Right atrium auricular region (tissue), 2 donors: ENCODE results near the genes ROM1, TMEM223, SLC22A10 and PLAAT5.

DNA sequence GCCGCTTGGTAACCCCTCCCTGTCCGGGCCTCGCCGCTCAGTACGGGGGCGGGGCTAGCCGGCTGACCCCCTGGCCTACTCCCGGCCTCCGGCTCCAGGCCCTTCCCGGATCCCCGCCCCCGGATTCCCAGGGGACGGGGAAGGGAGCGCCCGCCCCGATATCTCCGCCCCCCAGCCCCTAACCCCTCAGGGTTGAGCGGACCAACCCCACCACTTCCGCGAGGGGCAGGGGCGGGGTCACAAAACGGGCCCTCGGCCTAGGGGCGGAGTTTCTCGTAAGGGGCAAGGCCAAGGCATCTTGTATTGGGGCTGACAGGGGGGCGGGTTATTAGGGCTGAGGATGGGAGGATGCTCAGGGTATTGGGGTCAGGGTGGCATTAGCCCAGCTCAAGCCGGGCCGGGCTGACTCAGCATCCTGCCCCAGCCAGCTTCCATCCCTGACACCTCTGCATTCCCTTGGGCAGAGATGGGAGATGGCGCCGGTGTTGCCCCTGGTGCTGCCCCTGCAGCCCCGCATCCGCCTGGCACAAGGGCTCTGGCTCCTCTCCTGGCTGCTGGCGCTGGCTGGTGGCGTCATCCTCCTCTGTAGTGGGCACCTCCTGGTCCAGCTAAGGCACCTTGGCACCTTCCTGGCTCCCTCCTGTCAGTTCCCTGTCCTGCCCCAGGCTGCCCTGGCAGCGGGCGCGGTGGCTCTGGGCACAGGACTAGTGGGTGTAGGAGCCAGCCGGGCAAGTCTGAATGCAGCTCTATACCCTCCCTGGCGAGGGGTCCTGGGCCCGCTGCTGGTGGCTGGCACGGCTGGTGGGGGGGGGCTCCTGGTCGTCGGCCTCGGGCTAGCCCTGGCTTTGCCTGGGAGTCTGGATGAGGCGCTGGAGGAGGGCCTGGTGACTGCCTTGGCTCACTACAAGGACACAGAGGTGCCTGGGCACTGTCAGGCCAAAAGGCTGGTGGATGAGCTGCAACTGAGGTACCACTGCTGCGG lies at the start of gene ROM1:
ROM1 (plus strand) TSS at position 449 of the 982 bp plus-strand sequence.
- PRO-cap, result bidirectional peak, plus-strand start at position 328 of the sequence, minus-strand start at position 98 of the sequence
- RAMPAGE, long total RNA, 2 experiments, result no peak in any of the 2 experiments

DNA sequence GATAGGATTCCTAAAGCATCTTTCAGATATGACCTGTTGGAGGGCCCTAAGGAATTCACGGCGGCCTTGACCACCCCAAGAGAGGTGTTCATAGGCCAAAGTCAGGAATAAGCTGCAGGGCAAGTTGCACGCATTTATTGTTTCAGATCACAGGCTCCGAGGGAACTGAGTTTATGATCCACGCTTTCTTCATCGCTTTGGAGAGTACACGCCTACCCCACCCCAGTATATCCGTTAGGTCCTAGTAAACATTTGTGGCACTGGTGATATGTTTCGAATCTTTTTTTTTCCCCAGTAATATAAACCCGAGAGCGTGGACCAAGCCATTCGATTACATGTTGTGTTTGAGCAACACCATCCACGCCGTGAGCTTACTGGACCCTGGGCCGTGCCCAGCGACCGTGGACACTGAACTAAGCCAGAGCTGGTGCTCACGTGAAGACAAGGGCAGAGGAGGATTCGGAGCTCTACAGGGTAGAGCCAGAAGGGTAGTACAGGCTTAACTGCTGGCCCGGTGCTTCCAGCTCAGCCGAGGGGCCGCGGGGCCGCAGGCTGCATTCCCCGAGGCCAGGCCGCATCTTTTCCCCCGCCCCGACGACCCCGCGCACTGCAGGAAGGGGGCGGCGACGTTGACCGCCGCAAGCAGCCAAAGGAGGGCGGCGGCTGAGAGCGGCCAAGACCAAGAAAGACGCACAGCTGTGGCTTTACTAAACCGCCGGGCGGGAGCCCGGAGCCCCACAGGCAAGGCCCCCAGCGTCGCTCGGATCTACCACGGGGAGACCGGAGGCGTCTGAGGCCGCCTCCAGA lies 579 bp downstream of the GANAB start:
- PRO-cap, result no peak
- RAMPAGE, long total RNA, 2 experiments, result no peak in any of the 2 experiments

DNA sequence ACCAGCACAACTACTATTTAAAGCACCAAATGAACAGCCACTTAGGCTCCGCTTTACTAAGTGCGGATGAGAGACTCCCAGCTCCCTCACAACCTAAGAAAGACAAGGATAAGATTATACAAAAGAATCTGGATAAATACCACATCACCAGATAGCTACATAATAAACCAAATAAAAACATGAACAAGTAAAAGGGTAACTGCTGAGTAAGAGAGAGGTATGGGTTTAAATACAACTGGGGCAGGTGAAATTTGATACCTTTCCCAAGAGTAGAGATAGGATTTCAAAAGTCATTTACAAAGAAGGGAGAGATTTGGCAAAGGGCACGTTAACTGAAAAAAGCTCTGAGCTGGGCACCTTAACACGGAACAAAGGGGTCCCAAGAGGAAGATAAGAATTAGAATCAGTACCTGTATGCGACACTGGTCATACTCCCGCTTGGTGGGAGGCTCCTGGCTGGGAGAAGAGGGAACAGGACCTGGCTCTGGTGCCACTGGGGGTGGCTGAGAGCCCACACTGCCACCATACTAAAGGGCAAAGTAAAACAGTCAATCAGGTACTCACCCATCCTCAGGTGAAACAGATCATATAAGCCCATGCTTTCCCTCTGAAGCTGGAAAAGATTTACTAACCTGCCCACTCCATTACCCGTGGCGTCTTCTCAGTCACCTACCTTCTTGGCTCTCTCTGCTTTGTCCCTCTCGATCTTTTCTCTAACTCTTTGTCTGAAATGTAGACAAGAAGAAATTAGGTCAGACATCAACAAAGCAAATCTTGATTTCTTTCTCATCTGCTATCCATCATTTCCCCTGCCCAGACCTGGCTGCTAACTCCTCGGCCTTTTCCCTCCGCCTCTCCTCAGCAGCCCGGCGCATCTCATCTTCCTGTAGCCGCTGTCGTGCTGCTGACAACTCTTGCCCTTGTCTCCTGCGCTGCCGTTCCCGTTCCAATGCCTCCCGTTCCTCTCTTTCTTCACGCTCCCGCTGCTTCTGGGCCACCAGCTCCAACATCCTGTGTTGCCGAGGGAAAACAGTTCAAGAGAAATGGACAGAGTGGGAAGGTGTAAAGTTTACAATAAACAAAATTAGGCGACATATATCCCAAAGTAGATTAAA lies 1.4 kb downstream of the UBXN1 start:
- PRO-cap, result no peak
- RAMPAGE, long total RNA, 2 experiments, result no peak in any of the 2 experiments

DNA sequence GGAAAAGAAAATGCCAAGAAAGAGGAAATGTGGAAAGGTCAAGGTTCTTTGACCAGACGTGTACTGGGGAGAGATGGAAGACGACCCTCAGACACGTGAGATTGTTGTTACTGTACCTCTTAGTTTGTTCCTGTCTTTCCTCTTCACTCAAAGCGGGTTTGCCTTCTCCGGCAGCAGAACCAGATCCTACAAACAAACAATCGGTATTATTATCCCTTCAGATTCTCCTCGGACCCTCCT lies 730 bp downstream of the UBXN1 start:
- PRO-cap, result no peak
- RAMPAGE, long total RNA, 2 experiments, result no peak in any of the 2 experiments

DNA sequence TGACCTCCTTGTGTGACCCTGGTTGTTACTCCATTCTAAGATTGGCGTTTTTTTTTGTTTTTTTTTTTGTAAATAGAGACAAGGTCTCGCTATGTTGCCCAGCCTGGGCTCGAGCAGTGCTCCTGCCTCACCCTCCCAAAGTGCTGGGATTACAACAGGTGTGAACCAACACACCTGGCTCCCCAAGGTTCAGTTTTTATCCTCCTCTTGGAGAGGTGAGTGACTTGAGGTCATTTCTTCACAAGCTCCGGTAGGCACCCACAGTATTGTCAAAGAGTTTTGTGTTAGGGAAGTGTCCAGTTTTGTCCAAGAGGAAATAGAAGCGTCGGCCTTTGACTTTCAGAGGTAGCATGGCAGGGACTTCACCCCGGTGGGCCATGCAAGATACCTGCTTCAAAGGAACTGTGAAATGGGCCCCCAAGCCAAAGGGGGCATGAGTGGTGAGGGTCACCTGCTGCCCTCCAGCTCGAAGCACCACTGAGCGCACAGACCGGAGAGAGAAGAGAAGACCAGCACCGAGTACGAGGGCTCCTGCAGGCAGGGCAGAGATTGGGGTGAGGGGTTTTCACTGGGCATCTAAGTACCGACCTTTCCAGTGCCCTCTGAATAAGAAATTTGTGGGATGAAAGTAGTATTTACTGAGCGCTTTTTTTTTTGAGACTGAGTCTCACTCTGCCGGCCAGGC lies 1.3 kb downstream of the TMEM223 start:
- PRO-cap, result no peak
- RAMPAGE, long total RNA, 2 experiments, result no peak in any of the 2 experiments

GRCh38 chr11:62791602-62792700 lies at the start of gene TMEM223:
TSS of gene TMEM223 (minus strand) at chr11:62792006.
- PRO-cap, result bidirectional peak, plus-strand start at chr11:62792368, minus-strand start at chr11:62792006
- RAMPAGE, long total RNA, 2 experiments, result start-site peak on the minus strand in 2 of 2 experiments, at chr11:62791988-62792007 at its widest, 201 to 242 reads per replicate

DNA sequence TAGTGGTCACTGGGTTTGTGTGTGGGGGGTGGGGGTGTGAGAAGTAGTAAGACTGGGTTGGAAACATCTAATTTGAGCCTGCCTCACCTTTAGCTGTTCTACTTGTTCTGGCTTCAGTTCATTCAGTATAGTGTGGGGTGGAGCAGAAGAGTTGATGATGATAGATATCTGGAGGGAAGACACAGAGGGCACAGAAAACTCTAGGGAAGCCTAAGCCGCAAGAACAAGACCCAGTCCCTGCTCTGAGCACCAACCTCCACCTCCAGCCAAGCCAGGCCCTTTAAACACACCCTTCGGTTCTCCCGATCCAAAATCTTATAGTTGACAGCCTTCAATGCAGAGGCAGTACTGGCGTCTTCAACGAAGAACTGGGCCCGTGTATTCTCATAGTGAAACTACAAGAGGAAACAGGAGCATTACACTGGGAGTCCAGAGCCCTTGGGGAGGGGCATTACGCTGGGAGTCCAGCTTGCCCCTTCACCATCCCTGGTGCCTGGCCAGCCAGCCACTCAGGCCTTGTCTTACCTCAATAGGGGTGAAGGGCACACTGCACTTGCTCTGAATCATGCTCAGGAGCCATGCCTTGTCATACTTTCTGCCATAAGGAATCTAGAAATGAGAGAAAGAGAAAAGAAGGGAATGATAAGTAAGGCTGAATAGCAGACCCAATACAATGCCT lies 3.4 kb downstream of the NXF1 start:
- PRO-cap, result no peak
- RAMPAGE, long total RNA, 2 experiments, result no peak in any of the 2 experiments

DNA sequence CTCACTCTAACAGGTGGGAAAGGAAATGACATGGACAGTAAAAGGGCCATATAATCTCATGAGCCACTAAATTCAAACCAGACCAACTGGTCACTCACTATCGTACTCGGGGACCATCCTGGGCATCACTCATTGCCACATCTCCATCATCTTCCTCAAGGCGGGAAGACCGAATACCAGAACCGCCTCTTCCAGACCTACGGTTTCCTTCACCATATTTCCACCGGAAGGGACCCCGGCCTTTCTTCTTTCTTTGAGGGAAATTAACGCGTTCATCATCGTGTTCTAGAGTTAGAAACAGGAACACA lies 1.6 kb downstream of the NXF1 start:
- PRO-cap, result no peak
- RAMPAGE, long total RNA, 2 experiments, result no peak in any of the 2 experiments

DNA sequence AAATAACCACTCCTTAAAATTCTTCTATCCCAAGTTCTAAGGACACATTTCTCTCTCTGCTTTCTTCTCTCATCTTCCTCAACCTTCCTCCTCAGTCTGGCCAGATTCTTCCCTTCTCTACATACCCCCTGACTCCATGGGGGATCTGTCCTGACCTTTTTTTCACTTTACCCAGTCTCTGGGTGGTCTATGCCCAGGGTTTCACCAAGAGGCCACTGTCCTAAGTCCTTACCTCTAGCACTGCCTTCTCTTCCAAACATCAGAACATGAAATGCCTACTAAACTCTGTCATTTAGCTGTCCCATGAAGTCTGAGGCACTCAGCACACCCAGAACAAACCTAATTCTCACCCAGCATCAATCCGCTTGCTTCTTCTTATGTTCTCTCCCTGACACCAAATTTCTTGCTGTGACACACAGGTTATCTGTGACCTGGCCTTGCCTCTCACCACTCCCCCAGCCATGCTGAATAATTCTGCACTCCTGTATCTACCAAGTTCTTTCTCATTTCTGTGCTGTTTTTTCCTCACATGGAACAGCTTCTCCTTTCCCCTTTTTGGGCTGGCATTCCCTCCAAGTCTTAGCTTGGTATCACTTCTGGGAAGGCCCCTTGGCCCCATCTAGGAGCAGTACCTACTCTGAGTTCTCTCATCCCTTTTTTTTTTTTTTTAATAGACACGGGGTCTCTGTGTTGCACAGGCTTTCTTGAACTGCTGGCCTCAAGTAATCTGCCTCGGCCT lies 5.9 kb upstream of the NXF1 start:
- PRO-cap, result no peak
- RAMPAGE, long total RNA, 2 experiments, result no peak in any of the 2 experiments

GRCh38 chr11:62841174-62841924 lies 2.0 kb upstream of the WDR74 start:
- PRO-cap, result unidirectional peak, minus-strand start at chr11:62841429; bidirectional peak, plus-strand start at chr11:62842082, minus-strand start at chr11:62841809
- RAMPAGE, long total RNA, 2 experiments, result no peak in any of the 2 experiments

DNA sequence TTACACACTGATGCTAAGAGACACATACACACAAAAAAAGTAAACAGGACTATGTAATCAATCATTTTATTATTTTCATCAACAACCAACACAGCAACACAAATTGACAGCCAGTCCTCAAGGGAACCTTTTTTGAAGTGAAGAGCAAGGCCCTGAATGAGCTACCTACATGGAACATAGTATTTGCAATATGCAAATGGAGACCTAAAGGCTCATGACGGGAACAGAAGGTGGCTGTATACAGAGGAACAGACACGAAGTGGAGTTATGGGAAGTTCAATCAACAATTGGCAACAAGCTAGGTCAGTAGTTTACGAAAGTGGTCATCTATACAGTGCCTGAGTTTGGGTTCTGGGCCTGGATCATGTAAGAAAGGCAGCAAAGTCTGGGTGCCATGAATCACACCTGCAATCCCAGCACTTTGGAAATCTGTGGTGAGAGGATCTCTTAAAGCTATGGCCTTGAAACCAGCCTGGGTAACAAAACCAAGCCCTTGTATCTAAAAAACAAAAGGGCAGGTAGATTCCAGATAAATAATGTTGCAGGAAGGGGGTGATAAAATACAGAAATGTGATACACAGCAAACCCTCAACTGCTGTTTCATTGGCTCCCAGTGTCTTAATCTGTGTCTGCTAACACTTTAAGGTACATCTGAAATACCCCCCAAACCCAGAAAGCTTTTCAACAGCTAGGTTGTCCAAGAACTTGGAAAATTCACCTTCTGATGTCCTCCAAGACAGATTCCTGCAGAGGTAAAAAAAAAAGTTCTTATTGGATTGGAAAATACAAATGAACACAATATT lies 12.7 kb upstream of the WDR74 start:
- PRO-cap, result no peak
- RAMPAGE, long total RNA, 2 experiments, result no peak in any of the 2 experiments

DNA sequence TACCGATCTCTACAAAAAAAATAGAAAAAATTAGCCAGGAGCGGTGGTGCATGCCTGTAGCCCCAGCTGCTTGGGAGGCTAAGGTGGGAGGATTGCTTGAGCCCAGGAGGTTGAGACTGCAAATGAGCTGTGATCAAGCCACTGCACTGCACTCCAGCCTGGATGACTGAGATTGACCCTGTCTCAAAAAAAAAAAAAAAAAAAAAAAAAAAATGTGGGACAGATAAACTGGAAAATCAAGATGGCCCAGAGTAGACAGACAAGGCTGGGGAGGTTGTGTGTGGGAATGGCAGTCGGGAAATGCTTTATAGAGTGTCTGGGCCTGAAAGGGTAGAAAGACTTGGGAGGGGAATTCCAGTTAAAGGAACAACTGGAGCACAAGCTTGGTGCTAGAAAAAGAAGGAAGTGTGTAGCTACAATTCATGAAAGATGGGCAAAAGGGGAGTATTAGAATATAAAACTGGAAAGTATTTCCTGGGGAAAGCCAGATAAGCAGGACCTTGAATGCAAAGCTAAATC lies 18.2 kb upstream of the WDR74 start:
- PRO-cap, result no peak
- RAMPAGE, long total RNA, 2 experiments, result no peak in any of the 2 experiments

DNA sequence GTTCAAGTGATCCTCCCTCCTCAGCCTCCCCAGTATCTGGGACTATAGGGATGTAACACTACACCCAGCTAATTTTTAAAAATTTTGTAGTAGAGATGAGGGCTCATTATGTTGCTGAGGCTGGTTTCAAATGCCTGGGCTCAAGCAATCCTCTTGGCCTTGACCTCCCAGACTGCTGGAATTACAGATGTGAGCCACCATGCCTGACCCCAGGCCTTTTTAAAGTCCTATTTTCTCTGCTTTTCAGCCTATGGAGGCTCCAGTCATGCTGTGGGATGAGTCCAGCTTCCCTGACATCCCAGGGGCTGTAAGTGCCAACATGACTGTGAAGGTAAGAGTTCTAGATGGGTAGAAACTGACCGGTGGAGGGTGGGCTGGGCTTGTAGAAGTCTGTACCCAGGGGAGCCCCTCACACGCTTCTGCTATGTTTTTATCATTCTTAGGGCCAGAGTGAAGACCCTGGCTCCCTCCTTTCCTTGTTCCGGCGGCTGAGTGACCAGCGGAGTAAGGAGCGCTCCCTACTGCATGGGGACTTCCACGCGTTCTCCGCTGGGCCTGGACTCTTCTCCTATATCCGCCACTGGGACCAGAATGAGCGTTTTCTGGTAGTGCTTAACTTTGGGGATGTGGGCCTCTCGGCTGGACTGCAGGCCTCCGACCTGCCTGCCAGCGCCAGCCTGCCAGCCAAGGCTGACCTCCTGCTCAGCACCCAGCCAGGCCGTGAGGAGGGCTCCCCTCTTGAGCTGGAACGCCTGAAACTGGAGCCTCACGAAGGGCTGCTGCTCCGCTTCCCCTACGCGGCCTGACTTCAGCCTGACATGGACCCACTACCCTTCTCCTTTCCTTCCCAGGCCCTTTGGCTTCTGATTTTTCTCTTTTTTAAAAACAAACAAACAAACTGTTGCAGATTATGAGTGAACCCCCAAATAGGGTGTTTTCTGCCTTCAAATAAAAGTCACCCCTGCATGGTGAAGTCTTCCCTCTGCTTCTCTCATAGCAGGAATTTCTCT lies 7.5 kb downstream of the SLC3A2 start:
- PRO-cap, result no peak
- RAMPAGE, long total RNA, 2 experiments, result no peak in any of the 2 experiments

DNA sequence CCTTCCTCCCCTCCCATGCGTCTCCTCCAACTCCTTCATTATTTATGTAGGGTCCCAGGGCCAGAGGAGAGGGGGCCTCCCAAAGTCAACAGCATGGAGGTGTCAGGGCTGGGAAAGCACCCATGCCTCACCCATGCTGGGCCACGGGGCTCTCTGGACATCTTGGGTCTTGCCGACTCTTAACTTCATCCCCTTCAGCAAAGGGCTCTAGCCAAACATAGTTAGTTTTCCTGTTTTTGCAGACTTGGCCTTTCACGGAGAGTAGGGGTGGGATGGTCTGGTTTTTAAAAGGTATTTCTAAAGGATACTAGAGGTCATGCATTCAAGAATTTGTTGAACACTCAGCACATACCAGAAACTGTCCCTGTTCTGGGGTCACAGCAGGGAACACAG lies 8.2 kb downstream of the SLC3A2 start:
- PRO-cap, result no peak
- RAMPAGE, long total RNA, 2 experiments, result no peak in any of the 2 experiments

GRCh38 chr11:63001088-63001336 lies 14.6 kb downstream of the SLC22A8 start:
- PRO-cap, result no peak
- RAMPAGE, long total RNA, 2 experiments, result no peak in any of the 2 experiments

- PRO-cap, result no peak
- RAMPAGE, long total RNA, 2 experiments, result no peak in any of the 2 experiments
These were observed 8.2 kb upstream of the SLC22A8 start for GRCh38 chr11:63023624-63024483.

- PRO-cap, result no peak
- RAMPAGE, long total RNA, 2 experiments, result no peak in any of the 2 experiments
These were observed 929 bp downstream of the SLC22A25 start for GRCh38 chr11:63242266-63243073.

GRCh38 chr11:63289853-63290111 lies at the start of gene SLC22A10:
TSS of gene SLC22A10 (plus strand) at chr11:63289903.
- PRO-cap, result no peak
- RAMPAGE, long total RNA, 2 experiments, result no peak in any of the 2 experiments

GRCh38 chr11:63490166-63491455 lies at the start of gene PLAAT5:
TSS of gene PLAAT5 (minus strand) at chr11:63491167.
- PRO-cap, result bidirectional peak, plus-strand start at chr11:63491098, minus-strand start at chr11:63490943; unidirectional peak, plus-strand start at chr11:63491098; unidirectional peak, plus-strand start at chr11:63491141; unidirectional peak, plus-strand start at chr11:63491199
- RAMPAGE, long total RNA, 2 experiments, result start-site peak on the minus strand in 1 of 2 experiments, at chr11:63490519-63490986 at its widest, 18 to 42 reads per replicate

DNA sequence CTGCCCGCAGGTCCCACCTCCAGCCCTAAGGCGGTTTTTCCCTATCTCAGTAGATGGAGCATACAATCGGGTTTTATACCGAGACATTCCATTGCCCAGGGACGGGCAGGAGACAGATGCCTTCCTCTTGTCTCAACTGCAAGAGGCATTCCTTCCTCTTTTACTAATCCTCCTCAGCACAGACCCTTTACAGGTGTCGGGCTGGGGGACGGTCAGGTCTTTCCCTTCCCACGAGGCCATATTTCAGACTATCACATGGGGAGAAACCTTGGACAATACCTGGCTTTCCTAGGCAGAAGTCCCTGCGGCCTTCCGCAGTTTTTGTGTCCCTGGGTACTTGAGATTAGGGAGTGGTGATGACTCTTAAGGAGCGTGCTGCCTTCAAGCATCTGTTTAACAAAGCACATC lies 5.9 kb upstream of the PLAAT4 start:
- PRO-cap, result no peak
- RAMPAGE, long total RNA, 2 experiments, result no peak in any of the 2 experiments